Measurements from ENCODE around the gene SYNM.

DNA sequence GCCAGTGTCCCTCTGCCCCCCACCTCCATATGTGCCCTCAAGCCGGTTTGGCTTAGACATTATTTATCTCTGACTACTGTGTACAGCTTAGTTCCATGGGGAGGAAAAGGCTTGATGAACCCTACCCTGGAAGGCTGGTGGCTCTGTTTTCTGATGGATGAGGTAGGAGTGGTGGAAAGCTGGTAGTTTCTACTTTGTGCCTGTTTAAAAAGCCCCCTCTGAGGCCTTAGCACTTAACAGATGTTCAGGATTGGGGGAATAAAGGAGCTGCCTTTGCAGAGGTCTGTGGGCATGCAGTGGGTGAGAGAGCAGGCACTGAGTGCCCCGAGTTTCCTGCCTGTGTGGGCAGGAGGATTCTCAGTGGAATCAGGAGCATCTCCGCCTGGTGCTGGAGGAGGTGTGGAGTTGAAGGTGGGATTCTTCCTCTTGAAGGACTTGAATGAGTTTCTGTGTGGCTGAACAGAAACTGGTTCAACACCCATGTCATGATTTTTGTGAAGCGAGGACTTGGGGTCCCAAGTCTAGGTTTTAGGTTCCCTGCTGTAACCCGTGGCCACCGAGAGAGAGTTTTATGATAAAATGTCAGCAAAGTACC is 74.3 kb downstream of the IGF1R start:
- PRO-cap, 2 experiments = no peak in any of the 2 experiments

DNA sequence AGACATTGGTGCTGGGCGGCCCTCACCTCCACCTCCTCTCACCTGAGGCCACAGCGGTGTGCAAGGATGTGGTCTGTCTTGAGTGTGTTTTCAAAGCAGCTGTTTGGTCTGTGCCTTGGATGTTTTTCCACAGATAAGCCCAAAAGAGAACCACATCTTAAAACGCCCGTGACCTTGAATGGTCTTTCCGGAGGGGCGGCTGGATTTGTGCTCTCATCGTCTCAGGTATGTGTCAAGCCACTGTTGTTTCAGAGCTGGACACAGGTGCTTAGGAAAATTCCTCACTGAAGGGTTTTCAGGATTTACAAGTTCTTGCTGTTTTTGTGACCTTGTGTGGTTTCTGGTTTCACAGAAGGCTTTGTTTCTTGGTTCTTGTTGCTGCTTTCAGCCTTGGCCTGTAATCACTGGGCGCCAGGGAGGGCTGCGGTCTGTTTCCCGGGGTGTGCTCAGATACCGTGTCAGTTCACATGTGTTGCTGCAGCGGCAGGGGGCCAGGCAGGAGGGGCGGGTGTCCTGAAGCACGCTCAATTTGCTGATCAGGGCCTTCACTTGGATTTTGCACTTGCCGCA is 128.4 kb downstream of the IGF1R start:
- PRO-cap, 2 experiments = no peak in any of the 2 experiments

DNA sequence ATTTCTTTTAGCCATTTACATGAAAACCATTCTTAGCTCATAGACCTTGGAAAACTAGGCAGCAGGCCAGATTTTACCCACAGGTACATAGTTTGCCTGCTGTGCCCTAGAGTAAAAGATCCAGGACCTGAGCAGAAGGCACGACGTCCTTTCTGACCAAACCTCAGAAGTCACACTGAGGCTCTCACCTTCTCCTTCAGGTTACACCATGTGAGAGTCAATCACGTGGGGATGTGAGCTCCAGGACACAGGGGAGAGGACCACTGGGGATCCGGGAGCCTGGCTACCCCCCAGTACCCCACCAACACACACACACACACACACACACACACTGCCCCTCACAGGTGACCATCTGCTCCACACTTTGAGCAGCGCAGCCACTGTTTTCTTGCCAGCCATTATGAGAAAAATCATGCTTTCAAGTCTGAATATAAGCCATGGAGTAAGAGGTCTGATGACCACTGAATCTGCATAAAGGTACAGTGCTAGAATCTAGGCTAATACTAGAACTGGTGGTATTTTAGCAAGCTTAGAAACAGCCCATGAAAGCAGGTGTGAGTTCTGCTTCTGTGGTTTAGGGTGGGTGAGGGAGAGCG is 55.5 kb downstream of the PGPEP1L start:
- PRO-cap, 2 experiments = no peak in any of the 2 experiments

GRCh38 chr15:98953981-98954902 is 53.4 kb downstream of the PGPEP1L start:
- PRO-cap, 2 experiments = no peak in any of the 2 experiments

DNA sequence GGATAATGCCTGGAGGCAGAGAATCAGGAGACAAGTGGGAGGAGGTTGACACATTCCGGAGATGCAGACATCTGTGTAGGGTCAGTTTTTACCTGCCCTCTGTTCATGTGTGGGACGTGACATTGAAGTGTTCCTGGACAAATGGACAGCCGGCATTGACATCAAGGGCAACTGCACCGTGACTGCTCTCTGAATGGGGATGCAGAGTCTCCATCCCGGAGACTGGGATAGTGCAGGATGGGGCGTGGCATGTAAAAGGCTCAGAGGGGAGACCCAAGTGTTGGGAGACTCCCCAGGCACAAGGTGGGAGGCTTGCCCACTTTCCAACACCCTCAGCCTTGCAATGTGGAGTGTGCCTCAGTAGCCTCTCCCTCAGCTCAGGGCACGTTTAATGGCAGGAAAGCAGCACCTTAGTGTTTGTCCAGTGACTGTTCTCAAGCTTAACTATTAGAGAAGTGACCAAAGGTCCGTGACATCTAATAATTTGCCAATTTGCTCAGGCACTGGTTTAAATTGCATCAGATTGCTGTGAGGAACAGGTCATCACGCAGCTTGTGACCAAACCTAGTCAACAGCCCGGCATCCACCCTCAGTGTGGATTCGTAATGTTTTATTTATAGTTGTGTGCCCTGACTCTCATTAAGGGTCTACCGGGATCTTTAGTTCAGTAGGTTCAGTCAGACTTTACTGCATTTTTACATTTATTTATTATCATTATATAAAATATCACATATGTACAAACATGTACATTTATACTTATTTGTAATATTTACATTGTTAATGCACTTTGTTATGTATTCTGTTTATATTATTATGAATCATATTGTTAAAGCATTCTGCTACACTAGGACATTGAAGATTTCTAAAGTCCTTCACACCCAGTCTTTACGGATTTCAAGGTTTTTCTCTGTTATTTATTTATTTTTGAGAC is 46.3 kb upstream of the PGPEP1L start:
- PRO-cap, 2 experiments = no peak in any of the 2 experiments

GRCh38 chr15:99058450-99058974 is 46.4 kb upstream of the SYNM start:
- PRO-cap, 2 experiments = no peak in any of the 2 experiments

- PRO-cap, 2 experiments = peak in 2 of 2 experiments; most common plus-strand start chr15:99105080 (in 2)
These were observed at the start of gene SYNM for GRCh38 chr15:99104946-99105396. SYNM (plus strand) TSS chr15:99105080.

GRCh38 chr15:99135093-99135411 is 30.2 kb downstream of the SYNM start:
- PRO-cap, 2 experiments = no peak in any of the 2 experiments

- PRO-cap, 2 experiments = no peak in any of the 2 experiments
These were observed 51.1 kb downstream of the SYNM start for GRCh38 chr15:99155911-99156387.

GRCh38 chr15:99326252-99326750 is 75.0 kb downstream of the LRRC28 start:
- PRO-cap, 2 experiments = no peak in any of the 2 experiments

DNA sequence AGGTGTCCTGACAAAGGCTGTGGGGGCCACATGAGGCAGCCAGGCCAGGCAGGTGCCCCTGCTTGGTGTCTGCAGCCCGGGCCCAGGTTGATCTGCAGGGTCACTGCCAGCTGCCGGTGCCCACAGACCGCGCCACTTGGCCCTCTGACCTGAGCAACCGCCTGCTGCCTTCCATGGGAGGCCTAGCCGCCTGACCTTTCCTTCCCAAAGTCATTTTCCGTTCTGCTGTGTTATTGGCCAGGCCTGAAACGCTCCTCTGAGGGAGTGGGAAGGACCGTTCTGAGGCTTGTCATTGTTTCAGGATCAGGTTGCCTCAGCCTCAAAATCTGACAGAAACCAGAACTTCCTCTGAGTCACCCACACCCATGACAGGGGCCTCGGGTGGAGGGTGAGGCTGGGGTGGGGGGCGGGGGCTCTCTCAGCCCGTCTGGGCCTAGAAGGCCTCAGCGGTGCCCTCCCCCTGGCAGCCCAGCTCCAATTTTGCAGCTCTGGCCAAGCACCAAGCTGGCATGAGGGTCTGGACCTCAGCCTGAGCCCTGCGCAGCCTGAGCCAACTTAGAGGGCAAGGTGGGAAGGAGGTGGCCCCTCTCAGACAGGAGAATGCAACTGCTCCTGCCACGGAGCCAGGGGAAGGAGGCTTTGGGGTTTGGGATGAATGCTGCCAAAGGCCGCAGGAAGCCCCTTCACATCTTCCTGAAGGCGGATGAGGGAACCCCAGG is 140.6 kb upstream of the MEF2A start:
- PRO-cap, 2 experiments = no peak in any of the 2 experiments

- PRO-cap, 2 experiments = no peak in any of the 2 experiments
These were observed 99.0 kb upstream of the MEF2A start for GRCh38 chr15:99466815-99467111.

GRCh38 chr15:99486045-99486911 is 79.5 kb upstream of the MEF2A start:
- PRO-cap, 2 experiments = peak in 2 of 2 experiments; most common plus-strand start chr15:99486658 (in 2); most common minus-strand start chr15:99486554 (in 2)

DNA sequence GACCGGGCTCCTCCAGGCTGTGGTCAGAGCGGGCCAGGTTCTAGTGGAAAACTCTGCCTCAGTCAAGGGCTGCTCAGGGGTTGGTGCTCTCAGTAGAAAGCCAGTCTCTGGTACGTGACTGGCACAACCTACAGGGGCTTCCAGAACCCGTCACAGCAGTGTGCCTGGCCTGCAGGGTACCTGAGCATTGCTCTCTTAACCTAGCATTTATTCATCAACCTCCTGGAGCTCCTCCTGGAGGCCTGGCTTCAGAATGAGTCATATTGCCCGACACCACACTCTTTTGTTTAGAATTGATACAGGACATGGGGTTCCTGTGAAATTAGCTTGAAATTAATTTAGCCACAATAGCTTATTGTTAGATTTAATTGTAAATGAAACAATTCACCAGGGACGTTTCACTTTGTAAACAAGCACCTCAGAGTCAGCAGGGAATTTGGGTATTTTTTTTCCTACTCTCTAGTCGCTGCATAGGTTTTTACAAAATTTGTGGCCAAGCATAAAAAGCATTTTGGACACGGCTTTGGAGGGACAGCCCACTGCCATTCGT is 61.0 kb upstream of the MEF2A start:
- PRO-cap, 2 experiments = no peak in any of the 2 experiments

GRCh38 chr15:99610269-99610646 is 44.5 kb downstream of the MEF2A start:
- PRO-cap, 2 experiments = no peak in any of the 2 experiments

DNA sequence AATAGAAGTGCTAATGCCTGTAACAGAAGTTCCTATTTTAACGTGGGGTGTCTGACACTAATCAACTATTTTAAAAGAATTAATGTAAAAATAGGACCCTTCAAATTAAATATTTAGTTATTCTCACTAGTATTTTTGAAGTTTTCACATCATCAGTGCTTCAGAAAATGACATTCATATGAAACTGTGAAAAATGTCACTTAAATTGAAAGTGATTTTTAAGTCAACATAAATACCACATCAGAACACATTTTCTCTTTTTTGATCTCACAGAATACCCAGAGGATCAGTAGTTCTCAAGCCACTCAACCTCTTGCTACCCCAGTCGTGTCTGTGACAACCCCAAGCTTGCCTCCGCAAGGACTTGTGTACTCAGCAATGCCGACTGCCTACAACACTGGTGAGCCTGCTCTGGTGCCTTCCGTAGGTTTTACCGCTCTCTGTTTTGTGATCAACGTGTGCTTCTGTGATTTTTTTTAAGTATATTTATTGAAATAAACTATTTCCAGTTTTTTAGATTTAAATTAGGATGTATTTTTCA is 26.7 kb downstream of the LYSMD4 start:
- PRO-cap, 2 experiments = no peak in any of the 2 experiments

DNA sequence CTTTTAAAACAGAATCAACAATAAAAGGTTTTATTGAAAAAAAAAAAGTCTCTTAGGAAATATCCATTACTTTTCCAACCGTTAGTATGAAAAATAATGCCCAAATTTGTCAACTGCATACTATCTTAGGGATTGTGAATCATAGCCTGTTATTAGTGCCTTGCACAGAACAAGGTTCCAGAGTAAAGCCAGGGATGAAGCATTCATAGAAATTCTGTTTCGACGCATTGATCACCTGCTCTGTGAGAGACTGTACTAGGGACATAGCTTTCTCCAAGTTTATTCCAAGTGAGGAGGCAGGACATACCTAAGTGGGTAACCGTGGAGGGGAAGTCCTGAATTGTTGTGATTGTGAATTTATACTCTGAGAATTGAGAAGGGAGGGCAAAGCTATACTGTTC is 25.3 kb downstream of the LYSMD4 start:
- PRO-cap, 2 experiments = no peak in any of the 2 experiments

GRCh38 chr15:99915889-99916363 is 182.7 kb upstream of the LYSMD4 start:
- PRO-cap, 2 experiments = no peak in any of the 2 experiments

DNA sequence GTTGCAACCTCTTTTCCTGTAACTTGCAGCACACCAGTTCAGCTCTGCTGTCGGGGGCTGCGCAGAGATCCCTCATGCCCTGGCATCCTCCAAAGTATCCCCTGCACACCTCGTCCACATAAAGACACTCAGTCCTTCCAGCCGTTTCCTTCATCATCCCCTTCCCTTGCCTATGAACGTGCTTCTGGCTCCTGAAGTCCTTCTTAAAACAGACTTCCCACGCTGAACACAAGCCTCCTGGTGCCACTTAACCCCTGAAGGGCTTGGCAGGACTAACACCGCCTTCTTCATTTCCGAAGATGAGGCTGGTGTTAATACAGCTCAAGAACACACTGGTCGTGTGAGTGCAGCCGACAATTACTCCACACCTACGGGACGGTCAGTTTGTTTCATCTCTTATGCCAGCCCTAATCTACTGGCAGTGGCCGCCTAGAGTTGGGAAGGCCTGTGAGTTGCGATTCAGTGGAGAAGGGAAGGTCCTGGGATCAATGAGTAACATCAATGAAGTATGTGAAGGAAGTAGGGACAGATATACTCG is 156.1 kb downstream of the ADAMTS17 start:
- PRO-cap, 2 experiments = no peak in any of the 2 experiments

DNA sequence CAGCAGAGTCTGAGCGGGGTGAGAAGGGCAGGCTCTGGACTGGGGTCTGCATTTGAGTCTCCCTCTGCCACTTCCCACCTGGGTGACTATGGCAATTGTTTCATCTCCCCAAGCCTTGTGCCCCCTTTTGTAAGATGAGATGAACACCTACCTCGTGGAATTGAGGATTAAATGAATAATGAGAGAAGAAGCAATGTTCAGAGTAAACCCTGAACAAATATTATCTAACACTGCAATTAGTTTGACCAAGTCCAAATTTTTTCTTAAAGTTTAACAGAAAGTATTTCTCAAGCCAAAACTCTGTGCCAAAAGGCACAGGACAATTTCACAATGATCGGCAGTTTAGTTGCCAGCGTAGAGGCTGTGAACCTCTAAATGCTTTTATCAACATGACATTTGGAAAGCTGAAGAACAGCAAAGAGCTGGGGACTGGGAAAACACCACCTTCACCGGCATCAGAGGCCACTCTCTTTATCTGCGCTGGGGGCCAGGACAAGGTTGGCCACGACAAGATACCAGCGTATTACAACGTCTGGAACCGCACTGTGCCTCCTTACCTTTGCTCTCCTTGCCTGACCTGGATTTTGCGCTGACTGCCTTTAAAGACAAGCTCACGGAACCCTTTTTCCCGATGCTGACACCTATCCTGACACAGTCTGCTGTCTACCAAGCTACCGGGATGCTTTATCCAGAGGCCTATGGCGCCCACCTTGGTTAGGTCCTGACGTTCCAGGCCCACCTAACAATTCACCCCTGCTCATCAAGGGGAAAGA is 125.6 kb downstream of the ADAMTS17 start:
- PRO-cap, 2 experiments = no peak in any of the 2 experiments